BJ (cell line): Measurements from ENCODE around the genes BMP5 and KIAA1586.

DNA sequence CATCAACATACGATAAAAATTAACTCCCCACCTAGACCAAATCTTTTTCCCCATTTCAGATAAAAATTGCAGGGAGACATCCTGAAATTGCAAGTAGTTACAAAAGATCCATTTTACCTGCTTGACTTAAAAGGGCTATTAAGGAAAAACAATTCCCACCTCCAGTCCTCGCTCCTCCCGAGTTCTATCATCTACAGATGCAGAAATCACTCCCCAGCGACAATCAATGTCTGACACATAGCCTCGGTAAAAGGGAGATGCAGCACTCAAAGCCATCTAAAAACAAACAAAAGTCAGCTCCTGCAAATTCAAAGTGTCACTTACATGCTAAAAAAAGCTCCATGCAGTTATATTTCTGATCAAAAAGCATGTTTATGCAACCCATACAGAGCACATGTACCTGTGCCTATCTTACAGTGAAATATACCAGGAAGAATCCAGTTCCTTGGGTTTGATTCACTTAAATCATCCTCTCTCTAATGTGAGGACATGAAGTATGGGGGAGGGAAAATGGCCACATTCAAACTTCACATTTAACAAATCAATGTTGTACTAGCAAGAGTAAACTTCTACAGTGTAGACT is 36.4 kb downstream of the GCLC start:
- CAGE, long polyA plus RNA: no peak
- RRBS: no CpG with 5 or more reads among the region's 5 CpGs

DNA sequence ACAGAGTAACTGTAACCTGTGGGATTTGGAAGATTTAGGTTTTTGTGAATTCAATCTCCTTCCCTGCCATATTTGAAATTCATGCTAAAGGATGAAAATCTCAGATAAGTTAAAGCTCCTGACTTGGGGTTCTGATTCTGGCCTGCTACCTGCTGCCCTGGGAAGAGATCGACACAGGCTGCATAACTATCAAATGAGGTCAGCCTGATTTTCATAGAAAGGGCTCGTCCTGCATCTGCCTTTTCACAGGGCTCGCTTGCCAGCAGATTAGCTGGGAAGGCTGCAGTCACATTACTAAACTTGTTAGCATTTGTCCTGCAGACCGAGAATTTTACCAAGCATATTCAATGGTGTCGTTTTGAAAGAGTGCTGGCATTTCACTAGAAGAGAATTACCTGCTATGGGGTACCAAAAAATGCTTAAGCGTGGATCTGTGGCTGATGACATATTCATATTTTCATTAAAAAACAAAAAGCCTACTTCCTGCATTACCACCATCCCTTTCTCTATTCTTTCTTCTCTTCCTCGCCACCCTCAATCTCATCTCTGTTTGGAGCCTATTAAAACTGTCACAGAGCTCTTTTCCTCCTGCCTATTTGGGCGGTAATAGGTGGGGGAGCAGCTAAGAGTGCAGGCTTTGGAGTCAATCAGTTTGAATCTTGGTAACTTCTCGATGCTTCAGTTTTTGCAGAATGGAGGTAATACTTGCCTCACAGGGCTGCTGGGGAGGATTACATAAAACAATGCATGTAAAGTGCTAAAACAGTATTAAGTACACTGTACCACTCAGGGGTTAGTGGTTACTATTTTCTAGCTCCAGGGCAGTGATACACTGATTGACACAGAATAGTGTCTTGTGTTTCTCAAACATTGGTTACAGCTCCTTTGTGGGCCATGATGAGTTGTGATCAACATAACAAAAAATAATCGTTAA is 14.3 kb downstream of the GCLC start:
- CAGE, long polyA plus RNA: no peak
- RRBS: no CpG with 5 or more reads among the region's 10 CpGs

DNA sequence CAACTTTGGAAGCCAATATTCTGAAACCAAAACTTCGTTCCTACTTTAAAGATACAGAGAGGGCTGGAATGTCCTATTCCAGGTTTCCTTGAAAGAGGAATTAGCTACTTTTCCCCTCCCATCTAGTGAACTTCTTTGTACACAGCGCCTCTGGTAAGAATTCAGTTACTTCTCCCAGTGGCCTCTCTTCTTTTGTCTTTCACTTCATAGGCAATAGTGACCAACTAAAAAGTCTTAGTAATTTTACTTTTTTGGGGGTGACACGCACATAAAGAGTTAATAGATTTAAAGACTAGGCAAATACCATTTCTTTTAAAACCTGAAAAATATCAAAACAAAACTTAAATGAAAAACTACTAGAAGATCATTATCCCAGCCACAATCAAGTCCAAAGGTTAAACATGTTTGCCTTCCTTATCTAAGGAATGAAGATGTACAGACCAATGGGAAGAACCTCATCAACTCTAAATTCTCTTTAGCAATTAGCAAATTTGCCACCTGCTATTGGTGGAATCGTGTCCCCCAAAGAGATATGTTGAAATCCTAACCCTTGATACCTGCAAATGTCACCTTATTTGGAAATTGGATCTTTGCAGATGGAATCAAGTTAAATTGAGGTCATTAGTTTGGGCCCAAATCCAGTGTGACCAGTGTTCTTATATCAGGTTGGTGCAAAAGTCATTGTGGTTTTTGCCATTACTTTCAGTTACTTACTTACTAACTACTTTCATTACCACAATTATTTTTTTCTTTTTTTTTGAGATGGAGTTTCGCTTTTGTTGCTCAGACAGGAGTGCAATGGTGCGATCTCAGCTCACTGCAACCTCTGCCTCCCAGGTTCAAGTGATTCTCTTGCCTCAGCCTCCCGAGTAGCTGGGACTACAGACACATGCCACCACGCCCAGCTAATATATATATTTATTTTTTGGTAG is 31.5 kb downstream of the KLHL31 start:
- CAGE, long polyA plus RNA: no peak
- RRBS: no CpG with 5 or more reads among the region's 8 CpGs

DNA sequence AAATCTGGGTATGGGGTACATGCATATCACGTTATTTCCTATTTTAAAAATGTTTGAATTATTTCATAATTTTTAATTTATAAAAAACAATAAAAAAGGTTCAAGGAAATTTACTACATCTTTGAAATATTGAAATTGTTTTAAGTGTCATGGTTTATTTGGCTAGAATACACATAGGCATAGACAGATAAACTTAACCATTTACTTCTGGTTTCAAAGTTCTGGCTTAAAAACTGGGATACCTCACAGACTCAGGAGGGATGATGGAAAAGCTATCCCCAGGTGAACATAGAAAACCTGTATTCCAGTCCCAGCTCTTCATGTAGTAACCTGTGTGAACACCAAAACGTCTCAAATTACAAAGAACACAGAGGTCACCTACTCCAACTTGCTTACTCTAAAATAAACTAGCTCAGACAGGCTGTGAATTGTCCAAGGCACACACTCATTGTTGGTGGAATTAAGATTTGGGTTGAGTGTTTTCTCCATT is 48.5 kb upstream of the LRRC1 start:
- CAGE, long polyA plus RNA: no peak
- RRBS: no CpG with 5 or more reads among the region's 2 CpGs

DNA sequence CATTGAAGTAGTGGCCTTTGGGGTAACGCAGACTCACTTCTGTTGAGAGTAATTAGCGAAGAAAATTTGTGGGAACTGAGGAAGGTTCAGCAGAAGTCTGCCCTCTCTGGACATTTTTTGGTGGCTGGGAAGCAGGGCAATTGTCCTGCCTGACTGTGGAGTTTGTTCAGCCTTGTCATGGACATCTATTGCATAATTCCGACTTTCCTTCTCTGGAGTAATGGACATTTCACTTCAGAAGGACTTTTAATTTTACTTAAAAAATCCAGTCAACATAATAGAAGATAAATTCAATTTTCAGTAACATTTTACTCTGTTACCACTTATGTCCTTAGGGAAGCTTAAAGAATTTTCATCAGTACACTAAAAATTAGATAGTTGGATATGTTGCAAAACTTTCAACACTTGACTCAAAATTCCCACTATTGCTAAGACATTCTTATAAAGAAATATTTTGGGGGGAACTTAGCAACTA is 100.8 kb upstream of the MLIP start:
- CAGE, long polyA plus RNA: no peak
- RRBS: no CpG with 5 or more reads among the region's 3 CpGs

GRCh38 chr6:54879110-54879777 is 32.7 kb downstream of the FAM83B start:
- CAGE, long polyA plus RNA: no peak
- RRBS: no CpG with 5 or more reads among the region's 8 CpGs

GRCh38 chr6:55874290-55875250 is 820 bp downstream of the BMP5 start:
- CAGE, long polyA plus RNA: no peak
- RRBS: no CpG with 5 or more reads among the region's 11 CpGs

DNA sequence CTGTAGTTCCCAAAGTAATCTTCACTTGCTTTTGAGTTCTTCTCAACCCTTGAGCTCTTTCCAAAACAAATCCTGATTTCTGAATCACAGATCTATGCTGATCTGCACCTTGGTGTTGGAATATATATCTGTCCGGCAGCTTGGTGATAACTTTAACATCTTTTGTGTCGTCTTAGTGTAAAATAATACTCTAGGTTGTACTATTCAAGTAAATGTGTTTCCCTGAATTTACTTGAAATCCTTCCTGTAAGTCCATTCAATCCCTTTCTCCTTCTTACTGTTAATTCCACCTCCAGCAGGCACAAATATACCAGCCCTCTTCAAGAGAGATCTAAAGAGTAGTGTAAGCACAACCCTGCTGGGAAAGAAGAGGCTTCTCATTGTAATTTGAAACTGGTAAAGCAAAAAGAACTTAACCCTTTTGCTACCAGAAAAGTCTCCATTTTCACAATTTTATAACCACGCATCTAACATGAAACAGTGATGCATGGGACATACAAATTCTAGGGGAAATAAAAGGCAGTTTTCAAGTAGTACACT is at the start of gene BMP5:
Gene BMP5, minus strand, starts transcription at position 340 of the 540 bp plus-strand sequence.
- CAGE, long polyA plus RNA: no peak
- RRBS: no CpG with 5 or more reads among the region's 3 CpGs

DNA sequence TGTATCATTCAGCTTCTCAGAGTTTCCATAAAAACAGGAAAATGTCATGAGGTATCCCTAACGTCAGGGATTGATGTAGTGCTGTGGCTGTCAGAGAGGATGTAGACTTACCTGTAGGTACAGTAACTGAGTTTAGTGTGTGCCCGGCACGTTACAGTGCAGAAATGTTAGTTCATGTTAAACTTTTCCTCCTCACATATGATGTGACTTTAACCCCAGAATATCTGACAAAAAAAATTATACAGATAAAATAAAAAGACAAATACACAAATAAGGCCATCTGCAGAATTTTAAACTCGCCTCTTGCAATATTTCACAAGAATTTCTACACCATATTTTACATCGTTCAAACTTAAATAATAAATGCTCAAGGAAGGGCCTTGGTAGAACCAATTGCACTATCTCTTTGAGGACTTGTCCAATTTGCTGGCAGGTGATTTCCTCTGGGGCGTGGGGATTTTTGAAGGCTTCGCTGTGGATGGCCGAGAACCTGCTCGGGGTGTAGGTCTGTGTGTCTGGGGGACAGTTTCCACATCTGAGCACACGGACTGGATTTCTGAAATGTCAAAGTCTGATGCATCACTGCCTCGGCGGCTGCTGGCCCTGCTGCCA is 211.3 kb upstream of the COL21A1 start:
- CAGE, long polyA plus RNA: no peak
- RRBS: no CpG with 5 or more reads among the region's 12 CpGs

DNA sequence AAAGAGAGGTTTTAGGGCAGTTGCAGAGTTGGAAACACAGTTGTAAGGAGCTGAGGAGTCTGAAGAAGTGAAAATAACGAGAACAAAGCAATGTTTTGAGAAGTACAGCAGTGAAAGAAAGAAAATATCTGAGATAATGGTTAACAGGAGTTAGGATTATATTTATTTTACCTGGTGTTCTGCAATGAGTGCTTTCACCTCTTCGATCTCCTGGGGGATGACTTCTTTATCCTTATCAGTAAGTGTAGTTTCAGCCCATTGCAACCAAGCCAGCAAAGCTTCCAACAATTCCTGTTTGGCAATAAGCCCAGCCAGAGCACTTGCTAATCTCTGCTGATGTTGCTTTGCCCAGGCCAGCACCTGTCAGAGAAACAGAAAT is 228.6 kb upstream of the COL21A1 start:
- CAGE, long polyA plus RNA: no peak
- RRBS: no CpG with 5 or more reads among the region's 2 CpGs

DNA sequence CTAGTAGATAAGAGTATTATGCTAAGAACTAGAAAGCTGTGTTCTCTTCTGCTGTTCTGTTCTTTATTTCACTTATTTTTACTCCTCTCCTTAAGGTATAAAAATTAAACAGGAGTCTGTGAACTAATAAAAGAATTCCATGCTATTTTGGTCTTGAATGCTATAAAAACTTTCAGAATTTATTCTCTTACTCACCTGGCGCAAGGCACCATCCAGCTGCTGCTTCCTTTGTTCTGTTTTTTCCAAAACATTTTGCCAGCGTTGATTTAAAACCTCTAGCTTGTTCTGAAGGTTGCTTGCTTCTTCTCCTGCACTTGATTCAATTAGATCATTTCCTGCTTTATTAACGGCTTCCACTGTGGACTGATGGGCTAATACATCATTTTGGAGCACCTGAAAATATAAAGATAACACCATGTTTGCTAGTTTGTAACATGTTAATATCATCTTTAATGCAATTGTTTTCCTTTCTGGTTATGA is 250.3 kb upstream of the COL21A1 start:
- CAGE, long polyA plus RNA: no peak
- RRBS: no CpG with 5 or more reads among the region's 3 CpGs

GRCh38 chr6:56507378-56508139 is 260.2 kb upstream of the COL21A1 start:
- CAGE, long polyA plus RNA: no peak
- RRBS: no CpG with 5 or more reads among the region's 7 CpGs

DNA sequence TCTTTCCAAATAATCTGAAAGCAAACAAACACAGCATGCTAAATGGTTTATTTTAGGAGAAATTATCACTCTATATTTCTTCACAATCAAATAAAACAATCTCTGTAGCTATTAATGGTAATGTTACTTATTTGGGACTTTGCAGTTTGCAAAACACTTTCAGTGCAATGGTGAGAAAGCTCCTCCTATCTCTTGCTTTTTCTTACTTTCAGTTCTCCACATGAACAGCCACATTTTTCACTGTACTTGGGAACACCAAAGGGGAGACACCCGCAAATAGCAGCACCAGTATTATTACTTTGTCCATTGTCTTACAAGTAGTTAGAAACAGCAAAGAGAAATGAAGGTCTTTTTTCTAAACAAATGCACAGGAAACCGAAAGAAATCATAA is 302.9 kb upstream of the COL21A1 start:
- CAGE, long polyA plus RNA: no peak
- RRBS: no CpG with 5 or more reads among the region's 2 CpGs

DNA sequence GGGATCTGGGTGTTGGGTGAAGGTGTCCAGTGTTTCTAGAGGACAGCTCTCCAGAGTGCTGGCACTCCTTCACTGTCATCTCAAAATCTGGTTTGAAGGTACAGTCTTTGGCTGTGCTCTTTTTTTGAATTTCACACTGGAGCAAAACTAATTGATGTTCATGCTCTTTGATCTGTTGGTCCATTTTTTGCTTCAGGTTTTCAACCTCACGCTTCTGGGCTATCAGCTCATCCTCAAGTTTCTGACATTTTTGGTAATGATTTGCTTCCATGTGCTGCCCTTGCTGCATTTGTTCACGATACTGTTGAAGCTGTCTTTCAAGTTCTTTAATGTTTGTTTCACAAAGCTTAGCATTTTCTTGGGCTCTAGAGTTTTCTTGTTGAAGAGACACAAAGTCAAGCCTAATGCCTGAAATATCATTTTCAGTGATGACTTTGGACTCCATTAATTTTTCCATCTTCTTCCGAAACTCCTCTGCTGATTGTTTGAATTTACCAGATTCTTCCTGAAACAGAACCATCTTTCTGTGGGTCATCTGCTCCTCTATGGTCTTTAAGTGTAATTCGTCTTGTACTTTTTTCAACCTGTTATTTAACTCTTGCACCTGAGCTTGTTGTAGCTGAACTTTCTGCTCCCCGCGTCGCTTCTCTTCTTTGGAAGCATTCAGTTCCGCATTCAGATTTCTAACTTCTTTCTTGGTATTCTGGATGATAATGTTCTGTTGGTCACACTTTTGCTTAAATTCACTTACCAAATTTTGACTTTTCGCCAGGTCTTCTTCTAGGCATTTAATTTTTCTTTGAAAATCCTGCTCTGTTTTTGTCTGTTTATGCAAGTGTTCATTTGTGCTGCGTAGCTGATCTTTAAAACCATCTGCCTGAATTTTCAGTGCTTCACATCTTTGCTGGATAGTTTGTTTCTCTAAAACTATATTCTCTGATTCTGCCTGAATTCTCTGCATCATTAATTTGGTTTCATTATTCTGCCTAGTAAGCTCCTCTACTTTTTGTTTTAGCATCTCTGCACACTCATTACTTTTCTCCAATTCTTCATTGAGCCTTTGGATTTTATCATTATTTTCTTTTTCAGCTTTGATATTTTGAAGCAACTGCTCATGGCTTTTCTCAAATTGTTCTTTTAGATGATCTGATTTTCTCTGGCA is 335.9 kb downstream of the DST start:
- CAGE, long polyA plus RNA: no peak
- RRBS: no CpG with 5 or more reads among the region's 10 CpGs

DNA sequence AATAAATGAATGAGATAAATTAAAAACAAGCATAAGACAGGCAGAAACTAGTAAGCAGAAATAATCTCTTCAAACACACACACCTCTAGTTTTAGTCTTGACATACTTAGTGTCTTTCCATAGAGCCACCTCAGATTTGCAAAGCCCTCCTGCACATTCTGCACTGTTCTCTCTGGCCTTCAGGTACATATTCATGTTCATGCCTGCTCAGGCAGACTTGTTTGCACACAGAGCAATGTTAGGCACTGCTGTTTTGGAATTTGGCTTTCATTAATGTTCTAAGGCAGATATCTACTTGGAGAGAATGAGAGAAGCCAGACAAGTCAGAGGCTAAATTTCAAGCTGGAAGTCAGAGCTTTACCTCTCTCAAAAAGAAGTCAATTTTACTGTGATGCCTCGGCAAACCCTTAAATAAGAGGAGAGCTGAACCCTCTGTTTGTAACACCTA is 290.6 kb downstream of the DST start:
- CAGE, long polyA plus RNA: no peak
- RRBS: no CpG with 5 or more reads among the region's 1 CpG

GRCh38 chr6:56842537-56843507 is 111.8 kb downstream of the DST start:
- CAGE, long polyA plus RNA: start-site peak on the minus strand at chr6:56843224-56843433, 23 and 21 reads in 2 replicates
- RRBS: 1% methylated on average over 7 of the region's 55 CpGs

DNA sequence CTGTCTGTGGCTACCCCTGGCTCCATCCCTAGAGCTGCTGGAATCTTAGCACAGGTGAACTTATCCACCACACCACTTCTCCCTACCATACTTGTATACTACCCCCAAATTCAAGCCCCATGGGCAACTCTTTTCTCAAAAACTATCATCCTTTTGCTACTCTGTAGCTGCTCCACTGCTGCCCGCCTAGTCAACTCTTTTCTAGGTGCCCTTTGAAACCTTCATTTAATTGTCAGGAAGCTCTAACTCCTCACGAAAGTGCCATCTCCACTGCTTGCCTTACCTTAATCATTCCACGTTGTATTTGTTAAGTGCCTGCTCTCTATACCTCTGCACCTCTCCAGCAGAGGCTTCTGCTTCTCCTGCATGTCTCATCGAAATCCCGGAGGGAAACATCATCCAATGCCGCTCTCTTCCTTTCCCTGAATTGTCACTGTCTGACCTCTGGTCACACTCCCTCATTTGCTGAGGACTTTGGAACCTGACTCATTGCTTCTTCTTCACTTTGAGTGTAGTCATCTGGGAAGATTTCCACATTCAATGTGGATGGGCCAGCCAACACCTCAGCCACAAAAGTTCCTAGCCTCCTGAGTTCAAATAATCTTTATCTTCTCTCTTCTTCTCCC is 78.8 kb downstream of the DST start:
- CAGE, long polyA plus RNA: no peak
- RRBS: no CpG with 5 or more reads among the region's 6 CpGs

GRCh38 chr6:56953350-56954035 is 1.1 kb downstream of the DST start:
- CAGE, long polyA plus RNA: no peak
- RRBS: no CpG with 5 or more reads among the region's 19 CpGs

DNA sequence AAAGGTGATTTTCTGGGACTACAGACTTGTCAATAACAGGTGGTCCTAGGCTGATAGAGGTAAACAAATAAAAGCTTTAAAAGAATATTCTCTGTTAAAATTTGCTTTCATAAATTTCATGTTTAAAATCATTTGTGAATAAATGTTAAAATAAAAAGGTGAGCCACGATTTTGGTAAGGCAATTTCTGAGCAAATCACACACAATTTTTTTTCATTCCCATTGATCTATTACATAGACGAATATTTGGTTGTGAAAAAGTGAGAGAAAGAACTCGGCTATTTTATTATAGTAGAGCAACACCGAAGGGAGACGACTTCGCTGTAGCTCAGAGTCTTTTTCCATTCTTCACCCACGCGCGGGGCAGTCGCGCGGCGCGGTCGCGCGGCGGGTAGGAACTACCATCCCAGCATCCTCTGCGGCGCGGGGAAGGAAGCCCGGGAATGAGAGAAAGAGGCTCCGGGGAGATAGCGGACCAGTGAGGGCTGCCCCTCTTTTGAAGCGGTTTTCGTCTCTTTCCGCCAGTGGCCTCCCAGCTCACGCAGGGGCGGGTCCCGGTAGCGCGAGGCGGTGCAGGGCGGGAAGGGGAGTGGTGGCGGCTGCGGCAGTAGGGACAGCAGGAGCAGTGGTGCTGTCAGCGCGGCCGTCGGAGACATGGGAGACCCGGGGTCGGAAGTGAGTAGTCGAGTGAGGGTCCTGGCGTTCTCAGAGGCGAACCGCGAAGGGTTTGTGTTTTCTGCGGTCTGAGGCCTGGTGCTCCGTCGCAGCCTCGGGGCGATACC is at the start of gene KIAA1586:
Gene KIAA1586, plus strand, starts transcription at position 591 of the 781 bp plus-strand sequence.
- CAGE, long polyA plus RNA: start-site peak on the plus strand centred at position 615 of the sequence, 113 bp wide, 470 and 475 reads in 2 replicates
- RRBS: under 1% methylated on average over 5 of the region's 52 CpGs

GRCh38 chr6:57147775-57148682 is 24.1 kb upstream of the BAG2 start:
- CAGE, long polyA plus RNA: no peak
- RRBS: no CpG with 5 or more reads among the region's 9 CpGs